ENCODE measurements around a stretch of chr1.

- RRBS, result no CpG with 5 or more reads among the region's 5 CpGs
Observed at GRCh38 chr1:111501715-111502182, 1.7 kb downstream of the ADORA3 start.

- RRBS, result no CpG with 5 or more reads among the region's 10 CpGs
Observed at GRCh38 chr1:111679595-111680304, 59.4 kb downstream of the INKA2 start.

- RRBS, result no CpG with 5 or more reads among the region's 11 CpGs
Observed at GRCh38 chr1:111754718-111755308, 888 bp upstream of the DDX20 start.

DNA sequence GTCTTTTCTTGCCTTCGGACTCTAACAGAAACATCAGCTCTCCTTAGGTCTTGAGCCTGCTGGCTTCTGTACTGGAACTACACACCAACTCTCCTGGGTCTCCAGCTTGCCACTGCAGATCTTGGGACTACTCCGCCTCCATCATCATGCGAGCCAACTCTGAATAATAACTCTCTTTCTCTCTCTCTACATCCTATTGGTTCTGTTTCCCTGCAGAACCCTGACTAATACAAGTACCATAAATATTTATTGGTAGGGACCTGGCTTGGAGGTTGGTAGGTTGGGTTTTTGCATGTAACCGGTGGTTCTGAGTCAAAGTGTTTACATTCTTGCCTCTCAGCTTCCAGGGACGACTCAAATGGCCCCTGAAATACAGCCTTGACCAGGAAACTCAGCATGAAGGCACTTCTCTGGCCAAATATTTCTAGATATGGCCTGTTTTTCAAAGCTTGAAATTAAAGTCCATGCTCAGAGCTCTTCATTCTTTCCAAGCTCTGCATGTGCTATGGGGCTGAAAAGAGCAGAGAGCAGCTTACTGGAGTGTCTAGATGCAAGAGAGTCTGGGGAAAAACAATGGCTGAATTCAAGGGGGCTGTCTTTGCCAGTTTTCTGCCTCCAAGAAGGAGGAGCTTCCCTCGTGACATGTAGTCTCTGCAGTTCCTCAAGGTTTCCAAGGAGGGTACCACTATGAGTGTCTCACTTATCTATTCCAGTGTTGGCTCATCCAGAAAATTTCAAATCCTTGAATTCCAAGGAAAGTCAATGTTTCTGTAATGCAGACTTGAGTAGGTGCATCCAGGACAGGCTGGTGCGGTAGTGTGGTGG lies 110.2 kb downstream of the KCND3 start:
- RRBS, result no CpG with 5 or more reads among the region's 7 CpGs

DNA sequence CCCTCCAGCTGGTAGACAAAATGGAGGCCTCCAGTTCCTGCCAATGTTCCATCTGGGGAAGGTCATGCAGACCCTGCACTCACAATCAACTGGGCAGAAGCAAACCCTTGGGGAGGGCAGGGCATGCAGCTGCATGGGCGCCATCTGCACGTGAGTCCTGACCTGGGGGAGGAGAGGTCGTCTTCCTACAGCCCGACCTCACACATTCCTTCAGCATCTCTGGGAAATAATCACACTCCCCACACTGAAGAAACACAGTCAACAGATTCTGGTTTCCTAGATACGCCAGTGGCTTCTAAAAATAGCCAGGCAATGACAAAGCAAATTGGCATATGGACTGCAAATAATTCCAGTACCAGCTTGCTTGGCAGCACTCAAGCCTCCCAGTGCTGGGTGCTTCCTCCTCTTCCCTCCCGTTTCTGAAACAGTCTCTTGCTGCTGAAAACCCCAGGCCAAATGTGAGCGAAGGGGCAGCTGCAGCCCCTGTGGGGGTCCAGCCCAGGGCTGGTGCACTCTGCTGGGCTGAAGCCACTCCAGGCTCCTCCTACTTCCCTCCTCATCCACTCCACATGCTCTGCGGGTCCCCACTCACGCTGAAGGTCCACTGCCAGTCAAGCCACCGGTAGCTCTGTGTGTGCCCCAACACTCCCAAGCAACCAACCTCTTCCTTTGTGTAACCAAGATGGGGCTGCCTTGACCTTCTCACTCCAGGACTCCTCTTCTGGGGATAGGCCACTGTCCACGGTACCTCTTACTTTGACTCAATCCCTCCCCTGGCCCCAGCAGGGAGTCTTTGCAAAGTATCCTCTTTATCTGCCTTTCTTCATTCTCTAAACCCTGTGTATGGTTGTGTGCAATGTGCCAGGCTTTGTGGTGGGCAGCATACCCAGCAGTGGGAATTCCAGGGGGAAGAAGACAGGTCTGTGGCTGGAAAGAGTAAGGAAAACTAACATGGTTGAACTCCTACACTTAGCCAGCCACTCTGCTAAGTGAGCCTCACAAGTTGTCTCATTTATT lies 69.0 kb downstream of the KCND3 start:
- RRBS, result no CpG with 5 or more reads among the region's 11 CpGs

- RRBS, result no CpG with 5 or more reads among the region's 3 CpGs
Observed at GRCh38 chr1:111987927-111988463, 1.5 kb downstream of the KCND3 start.

GRCh38 chr1:112389513-112390229 lies 6.3 kb upstream of the CTTNBP2NL start:
- RRBS, result no CpG with 5 or more reads among the region's 8 CpGs

GRCh38 chr1:112395032-112395741 lies 827 bp upstream of the CTTNBP2NL start:
- RRBS, result no CpG with 5 or more reads among the region's 7 CpGs

DNA sequence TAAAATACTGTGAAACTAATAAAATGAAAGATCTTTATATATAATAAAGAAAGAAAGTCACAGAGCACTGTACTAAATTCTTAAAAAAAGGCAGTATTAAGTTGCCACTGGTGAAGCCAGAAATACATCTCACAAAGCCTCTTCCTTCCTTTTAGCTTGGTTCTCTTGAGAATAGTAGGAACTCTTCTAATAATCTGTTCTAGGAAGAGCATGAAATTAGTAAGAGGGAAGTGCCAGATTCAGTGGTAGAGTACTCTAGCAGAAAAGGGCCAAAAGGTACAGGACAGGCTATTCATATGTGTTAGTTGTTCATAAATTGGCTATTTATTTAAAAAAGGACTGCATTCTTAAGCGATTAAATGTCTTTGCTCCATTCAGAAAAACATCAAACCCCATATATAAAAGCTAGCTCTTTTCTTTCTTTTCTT lies 33.8 kb downstream of the CTTNBP2NL start:
- RRBS, result no CpG with 5 or more reads among the region's 1 CpG

GRCh38 chr1:112543940-112544502 lies 35.3 kb downstream of the WNT2B start:
- RRBS, result no CpG with 5 or more reads among the region's 2 CpGs

- RRBS, result no CpG with 5 or more reads among the region's 10 CpGs
Observed at GRCh38 chr1:112669845-112671176, 4.1 kb upstream of the MOV10 start.

- RRBS, result no CpG with 5 or more reads among the region's 25 CpGs
Observed at GRCh38 chr1:112698292-112699610, 8.2 kb downstream of the RHOC start.

- RRBS, result no CpG with 5 or more reads among the region's 16 CpGs
Observed at GRCh38 chr1:112700422-112701638, 6.1 kb downstream of the RHOC start.

- RRBS, result no CpG with 5 or more reads among the region's 6 CpGs
Observed at GRCh38 chr1:112794135-112794396, 75.4 kb downstream of the TAFA3 start.

DNA sequence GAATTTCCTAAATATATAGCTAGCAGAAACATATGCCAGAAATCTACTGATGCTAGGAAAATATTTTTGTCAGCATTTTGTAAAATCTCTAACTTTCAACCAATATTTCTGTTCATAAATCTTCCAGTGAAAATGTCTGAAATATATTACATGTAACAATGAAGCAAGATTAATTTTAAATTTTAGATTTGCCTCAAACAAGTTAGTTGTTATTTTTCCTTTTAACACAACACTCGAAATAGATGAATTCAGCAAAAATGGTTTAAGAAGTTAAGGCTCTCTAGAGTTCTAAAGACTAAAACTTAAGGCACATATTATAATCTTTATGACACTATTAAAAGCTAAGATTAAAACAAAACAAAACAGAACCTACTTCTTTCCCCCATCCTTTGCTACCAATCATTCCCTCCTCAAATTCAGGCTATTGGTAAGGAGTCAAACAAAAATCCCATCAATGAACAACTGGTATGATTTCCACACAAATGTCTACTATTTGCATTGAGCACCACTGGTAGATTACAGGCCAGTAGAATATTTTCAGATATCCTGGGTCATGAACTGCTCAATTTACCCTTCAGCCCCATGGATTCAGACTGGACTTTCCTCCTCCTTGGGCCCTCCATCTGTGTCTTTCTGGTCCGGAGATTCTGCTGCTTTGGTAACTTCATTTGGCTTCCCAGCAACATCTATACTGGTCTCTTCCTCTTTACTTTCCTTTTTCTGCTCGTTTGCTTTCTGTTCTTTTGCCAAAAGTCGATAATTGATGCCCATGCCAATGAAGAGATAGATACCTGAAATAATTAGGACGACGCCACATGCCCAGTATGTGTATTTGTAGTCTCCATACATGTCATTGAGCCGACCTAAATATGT lies 42.5 kb downstream of the SLC16A1 start:
- RRBS, result no CpG with 5 or more reads among the region's 7 CpGs

GRCh38 chr1:113041683-113042406 lies 31.2 kb upstream of the LRIG2 start:
- RRBS, result no CpG with 5 or more reads among the region's 3 CpGs

DNA sequence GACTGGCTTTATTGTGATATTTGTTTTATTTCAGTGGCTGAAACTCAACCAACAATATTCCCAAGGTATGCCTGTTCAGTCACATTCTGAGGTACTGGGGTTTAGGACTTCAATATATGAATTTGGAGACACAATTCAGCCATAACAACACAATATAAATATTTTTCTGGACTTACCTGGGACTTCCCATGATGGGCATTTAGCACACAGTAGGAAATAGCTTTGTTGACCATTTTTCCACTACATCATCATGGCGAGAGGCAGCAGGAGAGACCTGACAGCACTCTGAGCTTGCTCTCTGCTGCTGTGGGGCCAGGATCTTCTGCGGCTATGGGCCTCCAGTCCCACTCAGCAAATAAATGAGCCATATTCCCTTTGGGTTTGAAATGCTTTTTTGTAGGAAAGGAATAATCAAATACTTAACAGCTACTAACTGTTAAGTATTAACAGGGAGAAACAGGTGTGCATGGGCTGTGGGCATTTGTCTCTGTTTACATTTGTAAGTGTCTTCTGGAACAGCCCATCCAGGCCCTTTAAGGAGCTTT lies 133.0 kb downstream of the LRIG2 start:
- RRBS, result no CpG with 5 or more reads among the region's 2 CpGs

GRCh38 chr1:113206823-113207580 lies 134.0 kb downstream of the LRIG2 start:
- RRBS, result no CpG with 5 or more reads among the region's 5 CpGs

DNA sequence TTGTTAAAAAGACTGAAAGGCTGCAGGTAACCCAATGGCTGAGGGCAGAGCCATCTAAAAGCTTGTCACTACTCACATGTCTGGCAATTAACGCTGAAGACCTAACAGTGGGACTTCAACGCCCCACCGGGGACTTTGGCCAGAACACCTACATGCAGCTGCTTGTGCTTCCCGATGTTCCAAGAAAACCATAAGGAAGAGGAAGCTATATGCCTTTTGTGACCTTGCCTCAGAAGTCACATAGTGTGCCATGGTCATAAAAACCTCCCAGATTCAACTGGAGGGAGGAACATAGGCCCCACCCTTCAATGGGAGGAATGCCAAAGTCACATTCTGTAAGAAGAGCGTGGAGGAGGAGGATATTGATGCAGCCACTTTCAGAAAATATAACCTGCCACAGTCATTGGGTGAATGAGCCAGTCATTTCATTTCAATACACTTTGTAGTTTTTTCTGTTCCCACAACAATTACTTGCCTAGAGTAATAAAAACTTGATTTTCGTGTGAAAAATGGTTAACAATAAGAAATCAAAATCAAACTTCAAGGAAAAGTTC lies 147.8 kb upstream of the MAGI3 start:
- RRBS, result no CpG with 5 or more reads among the region's 6 CpGs

DNA sequence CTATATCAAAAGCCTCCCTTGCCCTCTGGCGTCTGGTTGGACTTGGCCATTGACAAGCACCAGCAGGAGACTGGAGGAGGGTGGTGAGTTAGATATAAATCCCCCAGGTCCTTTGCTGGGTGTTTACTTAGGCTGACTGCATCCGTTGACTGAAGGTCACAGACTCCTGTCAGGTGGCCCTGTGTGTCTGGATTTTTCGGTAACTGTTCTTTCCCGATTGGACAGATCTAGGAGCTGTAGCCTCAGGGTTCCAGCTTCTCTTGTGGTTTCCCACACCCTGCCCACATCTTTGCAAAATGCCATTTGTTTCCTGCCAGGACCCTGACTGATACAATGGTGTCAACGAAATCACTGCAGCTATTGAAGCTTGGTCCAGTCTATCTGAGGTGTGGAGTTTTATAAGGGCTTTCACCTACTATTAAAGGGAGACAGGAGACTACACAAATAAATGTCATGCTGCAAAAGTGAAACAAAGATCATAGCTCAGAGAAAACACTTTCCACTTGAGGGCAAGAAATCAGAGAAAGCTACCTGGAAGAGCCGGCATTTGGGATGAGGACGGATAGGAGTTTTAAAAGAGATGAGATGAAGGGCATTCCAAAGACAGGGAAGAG lies 1.5 kb upstream of the MAGI3 start:
- RRBS, result 4% methylated on average over 2 of the region's 7 CpGs

All from islet of Langerhans (tissue), 1 donor.